Metanephros (tissue), 2 donors: ENCODE measurements around a stretch of chr5.

GRCh38 chr5:157802690-157803235 lies 56.2 kb downstream of the CLINT1 start:
- RAMPAGE, long total RNA = no peak

GRCh38 chr5:158382466-158382879 lies 523.5 kb upstream of the CLINT1 start:
- RAMPAGE, long total RNA = no peak

DNA sequence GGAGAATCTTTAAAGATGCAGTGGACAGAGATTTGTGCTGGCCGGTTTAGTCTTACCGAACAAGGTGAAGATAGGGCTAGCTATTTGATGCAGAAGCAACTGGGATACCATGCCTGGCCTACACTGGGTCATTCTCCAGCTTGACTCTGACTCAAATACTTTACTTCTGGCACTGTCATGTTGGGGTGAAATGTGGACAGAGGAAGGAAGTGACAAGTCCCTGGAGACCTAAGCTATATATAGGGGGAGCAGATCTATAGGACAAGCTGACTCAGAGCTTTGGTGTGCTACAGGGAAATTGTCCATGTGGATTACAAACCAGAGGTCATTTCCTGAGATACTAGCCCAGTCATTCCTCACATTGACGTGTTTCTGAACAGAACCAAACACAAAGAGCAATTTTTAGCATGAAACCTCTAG lies 531.6 kb upstream of the CLINT1 start:
- RAMPAGE, long total RNA = no peak

GRCh38 chr5:158511204-158511756 lies 588.4 kb downstream of the EBF1 start:
- RAMPAGE, long total RNA = no peak

- RAMPAGE, long total RNA = no peak
Observed at GRCh38 chr5:158917960-158918159, 181.9 kb downstream of the EBF1 start.

DNA sequence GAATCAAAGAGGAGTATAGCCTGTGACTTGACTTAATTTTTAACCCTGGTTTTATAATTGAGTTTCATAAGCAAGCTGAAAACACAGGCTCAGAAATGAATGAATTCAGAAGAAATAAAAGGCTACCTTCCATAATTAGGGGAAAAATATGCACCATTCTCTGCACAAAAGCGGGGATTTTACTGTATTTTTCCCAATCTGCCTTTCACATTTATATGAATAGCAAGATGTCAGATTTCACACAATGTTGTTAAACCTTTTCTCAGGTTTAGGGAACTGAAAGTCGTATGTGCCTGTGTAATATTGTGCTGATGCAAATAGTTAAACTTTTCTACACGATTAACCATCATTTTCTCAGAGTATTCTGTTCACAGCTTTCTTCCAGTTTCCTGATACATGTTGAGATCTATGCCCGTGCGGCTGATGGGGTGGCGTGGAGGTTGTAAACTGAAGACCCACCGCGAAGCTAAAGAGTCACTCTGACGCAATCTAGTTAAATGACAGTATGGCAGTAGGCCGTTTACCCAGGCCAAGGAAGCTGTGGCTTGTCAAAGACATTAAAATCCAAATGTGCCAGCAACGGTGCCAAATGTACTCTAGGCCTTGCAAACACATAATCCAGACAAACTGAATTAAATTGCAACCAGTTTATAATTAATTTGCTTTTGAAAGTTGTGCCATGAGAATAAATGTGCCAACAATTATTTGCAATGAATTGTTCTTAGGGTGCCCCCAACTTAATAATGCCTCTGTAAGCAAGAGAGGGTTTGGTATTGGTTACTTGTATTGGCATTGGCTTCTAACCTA lies 145.7 kb downstream of the EBF1 start:
- RAMPAGE, long total RNA = no peak

DNA sequence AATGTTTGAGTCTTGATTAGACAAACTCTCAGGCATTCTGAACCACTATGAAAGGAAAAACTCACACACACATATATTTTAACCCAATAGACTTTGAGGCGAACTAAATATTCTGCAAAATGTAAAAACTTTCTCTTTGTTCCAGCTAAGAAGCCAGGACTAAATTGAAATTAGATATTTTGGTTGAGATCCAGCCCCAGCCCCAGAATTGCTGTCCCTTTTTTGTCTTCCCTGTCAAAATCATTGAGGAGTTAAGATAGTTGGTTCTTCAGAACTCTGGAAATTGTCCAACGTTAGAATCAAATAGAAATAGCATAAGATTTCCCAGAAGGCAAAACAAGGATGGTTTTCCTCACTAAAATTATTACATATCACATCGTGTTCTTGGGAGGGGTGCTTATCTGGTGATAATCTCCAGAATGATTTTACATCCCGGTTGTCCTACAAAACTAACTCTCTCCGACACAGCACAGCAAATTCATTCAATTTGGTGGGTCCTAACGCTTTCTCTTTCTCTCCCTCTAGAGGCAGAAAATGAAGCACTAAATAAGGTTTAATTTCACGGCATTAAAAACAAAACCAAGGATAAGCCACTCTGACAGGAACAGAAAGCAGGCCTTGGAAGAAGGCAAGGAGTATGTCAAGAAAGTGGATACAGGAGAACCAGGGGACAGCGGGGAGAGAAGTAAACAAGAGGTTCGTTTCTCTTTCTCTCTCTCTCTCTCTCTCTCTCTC lies 50.1 kb downstream of the EBF1 start:
- RAMPAGE, long total RNA = no peak

- RAMPAGE, long total RNA = no peak
Observed at GRCh38 chr5:159050179-159051258, 49.2 kb downstream of the EBF1 start.

- RAMPAGE, long total RNA = no peak
Observed at GRCh38 chr5:159051388-159051926, 48.3 kb downstream of the EBF1 start.

- RAMPAGE, long total RNA = no peak
Observed at GRCh38 chr5:159090446-159090674, 9.4 kb downstream of the EBF1 start.

GRCh38 chr5:159102893-159103144 lies 3.1 kb upstream of the EBF1 start:
- RAMPAGE, long total RNA = no peak

DNA sequence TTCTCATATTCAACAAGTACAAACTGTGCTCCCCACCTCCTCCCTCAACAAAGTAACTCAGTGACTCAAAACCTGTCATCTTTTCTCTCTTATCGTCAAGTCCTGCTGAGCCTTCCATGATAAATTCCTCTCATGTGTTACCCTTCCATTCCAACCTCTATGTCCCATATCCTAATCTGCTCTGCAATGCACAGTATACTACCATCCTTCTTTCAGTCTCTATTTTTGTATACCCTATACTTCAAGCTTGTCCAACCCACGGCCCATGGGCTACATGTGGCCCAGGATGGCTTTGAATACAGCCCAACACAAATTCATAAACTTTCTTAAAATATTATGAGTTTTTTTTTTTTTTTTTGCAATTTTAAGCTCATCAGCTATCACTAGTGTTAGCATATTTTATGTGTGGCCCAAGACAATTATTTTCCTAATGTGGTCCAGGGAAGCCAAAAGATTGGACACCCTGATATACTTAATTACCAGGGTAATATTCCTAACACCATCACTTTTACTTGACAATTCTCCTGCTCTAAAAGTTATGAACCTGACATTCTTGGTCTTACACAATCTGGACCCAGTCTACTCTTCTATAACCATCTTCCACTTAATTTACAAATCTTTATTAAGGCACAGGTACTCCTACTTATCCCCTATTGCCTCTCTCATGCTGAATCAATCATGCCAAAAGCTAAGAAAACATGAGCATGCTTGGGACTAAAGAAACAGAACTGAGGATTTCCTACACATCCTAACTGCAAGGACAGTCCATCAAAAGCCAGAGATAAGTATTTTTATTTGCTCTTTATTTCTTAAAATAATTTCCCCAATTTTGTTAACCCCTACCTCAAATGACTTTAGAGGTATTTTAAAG lies 13.2 kb downstream of the RNF145 start:
- RAMPAGE, long total RNA = no peak

DNA sequence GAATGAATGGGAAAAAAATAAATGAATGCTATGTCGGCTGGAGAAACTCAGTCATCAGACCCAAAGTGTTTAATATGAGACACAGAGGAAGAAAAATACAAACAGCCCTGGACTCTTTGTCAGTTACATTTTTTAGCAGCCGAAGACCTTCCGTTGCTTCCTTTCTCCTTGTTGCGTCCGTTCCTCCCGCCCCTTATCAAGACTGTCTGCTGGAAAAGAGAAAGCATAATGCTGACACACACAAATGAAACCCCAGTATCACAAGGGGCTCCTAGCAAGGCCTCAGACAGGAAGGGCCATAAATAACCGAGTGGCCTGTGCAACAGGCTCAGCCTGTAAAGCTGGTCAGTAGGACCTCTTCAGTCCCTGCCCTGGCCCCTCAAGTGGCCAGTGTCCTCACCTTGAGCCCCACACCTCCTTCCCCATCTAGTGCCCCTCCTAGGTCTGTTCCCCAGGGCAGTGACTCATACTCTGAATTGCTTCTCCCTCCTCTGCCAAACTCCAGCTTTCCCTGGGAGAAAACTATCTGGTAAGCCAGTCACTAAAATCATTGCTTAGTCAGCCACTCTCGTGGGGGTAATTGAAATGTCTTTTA lies 174.5 kb upstream of the IL12B start:
- RAMPAGE, long total RNA = no peak

- RAMPAGE, long total RNA = no peak
Observed at GRCh38 chr5:159911237-159911648, 5.0 kb upstream of the ADRA1B start.

GRCh38 chr5:160064919-160065827 lies 54.1 kb downstream of the PWWP2A start:
- RAMPAGE, long total RNA = no peak

- RAMPAGE, long total RNA = no peak
Observed at GRCh38 chr5:160293789-160294273, 18.5 kb downstream of the CCNJL start.

DNA sequence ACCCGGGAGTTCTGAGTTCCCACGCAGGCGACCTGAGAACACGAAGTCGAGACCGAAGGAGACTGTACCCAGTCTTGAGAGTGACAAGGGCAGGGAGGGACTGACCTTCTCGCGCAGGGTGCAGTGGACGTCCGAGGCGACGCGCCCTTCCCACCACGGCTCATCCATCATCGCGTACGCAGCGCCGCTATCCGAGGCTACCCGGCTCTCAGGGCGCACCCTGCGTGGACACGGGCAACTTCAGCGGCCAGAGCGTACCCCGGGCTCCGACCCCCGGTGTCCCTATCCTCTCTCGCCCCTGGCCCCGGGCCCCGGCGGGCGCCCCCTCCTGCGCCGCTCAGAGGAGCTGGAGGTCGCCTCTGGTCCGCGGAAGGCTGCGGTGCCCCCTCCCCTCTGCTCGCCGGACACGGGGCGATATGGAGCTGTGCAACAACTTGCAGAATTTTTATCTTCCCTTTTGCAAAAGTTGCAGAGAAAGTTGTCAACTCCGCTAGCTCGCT lies 561 bp downstream of the CCNJL start:
- RAMPAGE, long total RNA = no peak

DNA sequence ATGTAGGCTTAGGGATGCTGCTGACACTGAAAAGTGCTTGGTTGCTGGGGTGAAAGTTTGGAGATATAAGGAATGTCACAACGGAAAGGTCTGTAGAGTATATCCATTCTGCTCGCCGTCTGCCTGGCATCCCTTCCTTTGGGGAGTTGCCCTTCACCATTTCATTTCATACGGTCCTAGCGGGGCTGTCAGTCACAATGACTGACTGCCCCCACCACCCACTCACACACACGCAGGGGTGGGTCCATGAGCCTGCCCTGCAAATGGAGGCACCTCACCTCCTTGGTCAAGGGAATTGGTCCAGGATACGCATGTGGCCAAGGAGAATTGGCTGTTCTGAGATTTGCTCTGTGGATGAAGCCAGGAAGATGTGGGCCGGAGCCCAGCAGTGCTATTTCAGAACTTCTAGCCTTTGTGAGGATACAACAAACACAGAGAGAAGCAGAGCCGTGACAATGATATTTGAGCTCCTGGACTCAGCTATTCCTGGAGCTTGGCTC lies 17.1 kb downstream of the C1QTNF2 start:
- RAMPAGE, long total RNA = no peak

DNA sequence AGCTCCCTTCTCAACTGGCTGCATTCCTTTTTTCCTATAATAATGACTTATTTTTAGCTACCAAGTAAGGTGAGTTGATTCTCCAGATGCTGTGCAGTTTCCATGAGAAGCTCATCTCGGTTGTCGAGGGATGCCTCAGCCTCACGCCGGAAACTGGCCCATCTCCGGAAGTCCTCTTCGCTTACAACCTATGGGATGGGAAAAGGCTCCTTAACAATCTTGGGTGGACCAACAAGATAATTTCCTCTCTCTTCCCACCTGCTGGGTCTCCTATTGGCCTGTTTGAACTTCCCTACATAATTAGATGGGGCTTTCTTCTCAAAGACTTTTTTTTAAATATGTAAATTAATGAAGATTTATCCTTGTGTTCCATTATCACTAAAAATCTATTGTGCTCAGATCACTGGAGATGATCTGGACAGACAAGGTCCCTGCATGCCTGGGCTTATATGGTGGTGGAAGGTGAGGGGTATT lies 194.2 kb downstream of the PTTG1 start:
- RAMPAGE, long total RNA = no peak

DNA sequence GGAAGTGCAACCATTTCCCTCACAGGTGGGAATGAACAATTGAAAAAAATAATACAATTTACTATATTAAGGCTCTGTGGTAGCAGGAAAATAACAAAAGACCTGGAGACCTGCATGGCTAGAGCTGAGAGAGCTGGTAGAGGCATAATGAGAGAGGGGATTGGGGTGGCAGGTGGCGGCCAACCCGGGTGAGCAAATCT lies 86.7 kb upstream of the ATP10B start:
- RAMPAGE, long total RNA = no peak